Amniotic epithelial cell (primary cell): ENCODE measurements around a stretch of chr2.

- RRBS = no CpG with 5 or more reads among the region's 6 CpGs
Measured at GRCh38 chr2:65227005-65227278, 689 bp upstream of the ACTR2 start.

DNA sequence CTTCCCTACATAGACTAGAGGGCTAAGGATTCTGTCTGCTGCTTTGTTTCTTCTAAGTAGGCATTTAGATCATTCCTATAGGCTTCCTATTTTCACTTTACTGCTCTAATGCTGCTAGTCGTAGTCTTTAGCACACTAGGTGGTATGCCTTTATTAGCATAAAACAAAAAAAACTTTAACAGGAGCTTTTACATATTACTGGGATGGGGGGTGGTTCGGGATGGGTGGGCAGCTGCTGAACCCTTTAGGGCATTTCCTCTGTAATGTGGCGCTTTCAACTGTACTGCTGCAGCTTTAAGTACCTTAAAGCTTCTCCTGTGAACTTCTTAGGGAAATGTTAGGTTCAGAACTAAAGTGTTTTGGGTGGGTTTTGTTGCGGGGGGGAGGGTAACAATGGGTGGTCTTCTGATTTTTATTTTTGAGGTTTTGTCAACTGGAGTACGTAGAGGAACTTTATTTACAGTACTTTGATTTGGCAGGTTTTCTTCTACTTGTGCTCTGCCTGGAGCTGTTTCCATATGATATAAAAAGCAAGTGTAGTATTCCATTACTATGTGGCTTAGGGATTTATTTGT lies 41.4 kb downstream of the ACTR2 start:
- RRBS = no CpG with 5 or more reads among the region's 5 CpGs

GRCh38 chr2:65269896-65270357 lies 42.3 kb downstream of the ACTR2 start:
- RRBS = no CpG with 5 or more reads among the region's 2 CpGs

GRCh38 chr2:65270358-65271007 lies 42.9 kb downstream of the ACTR2 start:
- RRBS = no CpG with 5 or more reads among the region's 6 CpGs

DNA sequence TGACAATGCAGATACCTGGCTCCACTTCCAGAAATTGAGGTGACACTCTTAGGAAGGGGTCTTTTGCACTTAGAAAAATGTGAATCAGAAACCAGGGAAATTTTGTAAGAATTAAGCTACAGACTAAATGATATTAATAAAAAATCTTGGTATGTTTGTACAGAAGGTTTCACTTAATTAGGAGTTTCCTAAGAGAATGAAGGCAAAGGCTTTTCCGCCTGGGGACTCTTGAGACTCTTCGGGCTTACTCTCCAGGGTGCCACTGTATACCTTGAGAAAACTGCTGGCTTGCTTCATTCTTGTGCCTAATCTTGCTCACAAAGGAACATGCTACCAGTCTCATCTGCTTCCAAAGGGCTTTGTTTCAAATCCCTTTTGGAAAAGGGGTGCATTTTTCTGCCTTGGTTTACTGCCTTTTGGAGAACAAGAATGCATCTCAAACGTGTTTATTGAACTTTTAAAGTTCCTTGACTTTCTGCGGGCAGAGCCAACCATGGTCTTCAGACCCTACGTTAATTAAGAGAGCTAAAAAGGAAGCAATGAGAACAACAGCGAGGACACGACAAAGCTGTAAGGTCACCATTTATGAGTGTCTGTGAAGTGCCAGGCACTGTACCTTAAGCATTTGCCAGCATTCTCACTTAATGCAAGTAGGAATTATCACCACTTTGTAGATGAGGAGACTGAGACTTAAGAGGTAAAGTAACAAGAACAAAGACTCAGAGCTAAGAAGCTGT lies 49.6 kb downstream of the ACTR2 start:
- RRBS = no CpG with 5 or more reads among the region's 7 CpGs

- RRBS = no CpG with 5 or more reads among the region's 19 CpGs
Measured at GRCh38 chr2:65300057-65300941, 72.7 kb downstream of the ACTR2 start.

GRCh38 chr2:65300942-65301604 lies 73.4 kb downstream of the ACTR2 start:
- RRBS = no CpG with 5 or more reads among the region's 16 CpGs

DNA sequence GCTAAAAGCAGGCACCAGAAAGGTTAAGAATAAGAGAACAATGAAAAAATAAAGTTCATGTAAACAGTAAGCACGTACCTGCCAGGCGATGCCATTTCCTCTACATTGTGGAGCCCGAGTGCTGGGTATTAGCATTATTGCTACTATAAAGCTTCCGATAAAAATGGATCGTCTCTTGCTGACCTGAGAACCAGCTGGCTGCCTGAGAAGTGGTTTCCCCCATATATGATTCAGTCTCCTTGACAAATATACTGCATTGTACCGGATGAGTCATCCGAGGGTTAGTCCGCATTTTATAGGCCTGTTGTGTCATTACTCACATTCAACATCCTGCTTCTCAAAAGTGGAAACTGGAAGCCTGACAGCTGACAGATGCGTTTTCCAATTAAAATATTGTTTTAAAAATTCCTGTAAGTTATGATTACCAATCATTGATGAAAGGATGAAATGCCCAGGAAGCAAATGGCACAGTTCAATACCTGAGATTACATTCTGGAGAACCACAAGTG lies 65.8 kb downstream of the SPRED2 start:
- RRBS = no CpG with 5 or more reads among the region's 9 CpGs

DNA sequence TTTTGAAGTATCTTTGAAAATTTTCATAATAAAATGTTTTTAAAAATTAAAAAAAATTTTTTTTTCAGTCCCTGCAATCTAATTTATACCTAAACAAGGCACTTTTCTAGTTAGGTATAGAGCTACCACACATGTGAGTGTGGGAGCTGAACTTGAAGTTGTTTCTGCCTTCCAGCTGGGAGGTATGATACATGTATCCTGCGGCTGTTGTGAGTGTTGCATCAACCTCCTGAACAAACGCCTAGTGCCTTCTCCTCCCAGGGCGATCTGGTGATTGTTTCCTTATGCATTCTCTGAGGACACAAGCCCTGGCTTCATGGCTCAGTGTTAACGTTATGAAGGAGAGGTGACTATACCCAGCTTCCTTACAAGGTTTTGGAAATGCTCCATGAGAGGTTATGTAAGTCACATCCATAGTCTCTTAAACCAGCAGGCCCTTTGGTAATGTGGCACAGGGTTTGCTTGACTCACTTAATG lies 64.9 kb downstream of the SPRED2 start:
- RRBS = no CpG with 5 or more reads among the region's 4 CpGs

DNA sequence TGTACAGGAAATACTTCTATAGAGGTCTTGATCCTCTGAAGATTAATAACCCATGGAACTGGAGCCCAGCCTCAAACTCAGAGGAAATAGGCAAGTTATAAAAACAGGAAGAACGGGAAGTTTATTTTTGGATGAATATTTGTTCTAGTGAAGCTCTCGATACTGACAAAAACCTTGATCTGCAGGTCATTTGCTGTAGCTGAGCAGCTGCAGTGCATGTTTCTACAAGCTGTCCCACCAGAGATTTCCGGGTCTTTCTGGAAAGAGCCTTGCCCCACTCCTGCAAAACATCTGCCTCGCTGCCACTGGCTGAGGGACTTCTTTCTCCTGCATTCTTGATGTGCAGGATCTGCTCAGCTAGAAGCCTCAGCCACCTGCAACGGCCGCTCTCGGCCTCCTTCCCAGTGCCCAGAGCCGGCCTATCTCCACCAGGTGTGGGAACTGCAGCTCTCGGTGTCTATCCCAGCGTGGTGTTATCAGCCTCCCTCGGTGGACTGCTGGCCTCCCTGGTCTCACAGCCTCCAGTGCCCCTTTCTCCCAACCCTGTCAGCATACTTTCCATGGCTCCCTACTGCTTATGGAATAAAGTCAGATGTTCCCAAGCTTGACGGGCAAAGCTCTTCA lies 48.5 kb downstream of the SPRED2 start:
- RRBS = no CpG with 5 or more reads among the region's 12 CpGs

DNA sequence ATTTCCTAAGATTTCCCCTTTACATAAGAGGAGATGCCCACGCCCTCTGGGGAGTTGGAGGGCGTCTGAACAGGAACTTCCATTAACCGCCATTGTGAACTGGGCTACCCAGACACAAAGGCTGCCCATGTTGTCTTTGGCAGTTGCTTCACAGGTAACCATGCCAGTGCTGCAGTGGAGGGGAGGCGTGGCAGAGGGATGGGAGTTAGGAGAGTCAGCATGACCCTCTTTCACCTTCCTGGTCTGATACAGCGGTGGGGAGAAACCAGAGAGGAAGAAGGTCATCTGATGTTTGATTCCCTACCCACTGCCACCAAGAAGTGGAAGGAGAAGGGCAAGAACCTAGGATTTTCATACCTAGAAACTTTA lies 47.1 kb downstream of the SPRED2 start:
- RRBS = no CpG with 5 or more reads among the region's 5 CpGs

- RRBS = no CpG with 5 or more reads among the region's 33 CpGs
Measured at GRCh38 chr2:66433297-66433781, 1.6 kb upstream of the MEIS1 start.

DNA sequence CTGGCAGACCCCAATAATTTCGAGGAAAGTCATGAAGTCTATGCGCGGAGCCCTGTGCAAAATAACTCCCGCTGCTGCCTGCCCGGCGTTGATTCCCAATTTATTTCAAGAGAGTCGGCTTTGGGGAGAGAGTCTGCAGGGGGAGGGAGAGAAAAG lies 312 bp upstream of the MEIS1 start:
- RRBS = no CpG with 5 or more reads among the region's 7 CpGs

DNA sequence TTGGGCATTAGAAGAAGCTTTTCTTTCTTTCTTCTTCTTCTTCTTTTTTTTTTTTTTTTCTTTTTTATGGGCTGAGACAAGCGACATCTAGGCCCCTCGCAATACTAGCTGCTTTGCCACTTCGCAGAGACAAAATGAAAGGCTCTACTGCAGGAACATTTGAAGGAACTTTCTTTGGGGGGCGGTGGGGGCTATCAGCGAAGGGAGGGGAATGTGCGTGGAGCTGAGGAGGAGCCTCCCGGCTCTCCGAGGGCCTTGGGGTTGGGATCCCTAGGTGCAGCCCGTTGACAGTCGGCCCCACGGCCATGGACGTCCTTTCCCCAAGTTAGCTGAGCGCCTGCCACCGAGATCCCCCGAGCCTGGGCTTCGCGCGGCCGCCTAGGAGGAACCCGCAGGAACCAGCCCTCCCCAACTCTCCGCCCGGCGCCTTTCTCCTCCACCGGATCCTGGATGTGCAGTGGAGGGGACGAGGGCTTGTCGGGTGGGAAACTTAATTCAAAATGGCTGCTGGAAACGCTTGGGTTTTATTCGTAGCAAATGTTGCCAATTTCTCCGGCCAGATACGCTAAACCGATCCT lies 4.2 kb downstream of the MEIS1 start:
- RRBS = no CpG with 5 or more reads among the region's 31 CpGs

GRCh38 chr2:66476295-66477143 lies 41.6 kb downstream of the MEIS1 start:
- RRBS = no CpG with 5 or more reads among the region's 6 CpGs

DNA sequence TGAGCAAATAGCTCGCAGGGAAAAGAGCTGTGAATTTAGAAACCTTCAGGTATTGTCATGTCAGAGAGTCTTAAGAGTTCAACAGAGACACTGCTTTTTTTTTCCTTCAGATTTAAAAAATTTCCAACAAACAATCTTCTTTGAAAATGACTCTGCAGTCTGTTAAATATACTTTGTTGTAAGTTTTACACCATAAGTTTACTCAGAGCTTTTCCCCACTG lies 118.6 kb downstream of the MEIS1 start:
- RRBS = no CpG with 5 or more reads among the region's 1 CpG

DNA sequence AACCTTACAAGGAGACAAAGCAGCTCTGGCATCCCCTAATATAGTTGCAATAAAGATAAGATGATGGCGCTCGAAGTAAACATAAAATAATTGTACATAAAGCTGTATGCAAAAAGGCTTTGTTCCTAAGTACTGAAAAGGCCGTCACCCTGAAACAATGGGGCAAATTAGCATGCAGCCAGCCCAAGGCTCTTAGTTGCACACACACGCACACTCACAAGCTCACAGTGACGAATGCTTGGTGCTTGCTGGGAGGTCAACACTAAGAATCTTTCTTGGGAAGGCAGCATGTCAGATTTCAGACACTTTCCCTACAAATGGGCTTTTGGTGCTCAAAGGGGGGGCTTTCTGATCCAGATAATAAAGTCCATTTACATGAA lies 370.2 kb downstream of the MEIS1 start:
- RRBS = no CpG with 5 or more reads among the region's 5 CpGs

GRCh38 chr2:67065260-67065501 lies 332.0 kb upstream of the ETAA1 start:
- RRBS = no CpG with 5 or more reads among the region's 2 CpGs

GRCh38 chr2:67213215-67213865 lies 183.8 kb upstream of the ETAA1 start:
- RRBS = no CpG with 5 or more reads among the region's 9 CpGs